ENCODE measurements around a stretch of chr7.

- RRBS, result no CpG with 5 or more reads among the region's 25 CpGs
Measured at GRCh38 chr7:101944143-101945324, 127.1 kb downstream of the CUX1 start.

DNA sequence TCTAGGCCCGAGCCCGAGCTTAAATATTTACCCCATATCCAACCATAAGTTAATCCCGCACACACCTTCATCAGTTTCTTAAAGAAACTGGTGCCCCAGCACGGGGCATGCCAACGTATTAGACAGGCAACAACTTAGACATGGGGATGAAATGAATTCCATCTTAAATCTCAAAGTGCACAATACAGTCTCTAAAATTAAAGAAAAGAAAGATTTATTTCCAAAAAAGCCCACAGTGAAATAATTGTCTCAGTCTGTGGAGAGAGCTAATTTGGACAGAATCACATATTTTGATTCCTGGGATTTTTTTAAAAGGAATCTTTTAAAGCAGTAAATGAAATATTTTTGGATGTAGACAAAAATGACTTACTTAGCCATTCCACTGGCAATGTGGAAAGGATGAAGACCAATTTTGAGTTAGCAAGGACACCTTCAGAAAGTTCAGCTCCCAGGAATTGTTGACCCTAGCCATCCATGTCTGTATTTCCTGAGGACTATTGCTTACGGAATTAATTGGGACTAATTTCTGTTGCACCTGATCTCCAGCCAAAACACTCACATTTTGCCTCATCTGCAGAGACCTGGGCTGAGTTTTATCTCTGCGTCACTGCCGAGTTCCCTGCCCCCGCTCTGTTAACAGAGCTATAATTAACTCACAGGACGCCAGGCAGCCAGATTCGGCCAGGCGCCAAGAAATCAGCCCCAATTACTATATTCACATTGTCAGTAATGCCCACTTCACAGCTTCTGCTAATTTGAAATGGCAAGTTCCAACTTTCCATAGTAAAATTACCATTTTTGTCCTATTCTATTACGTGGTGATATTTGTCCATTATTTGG lies 130.2 kb downstream of the CUX1 start:
- RRBS, result no CpG with 5 or more reads among the region's 13 CpGs

- RRBS, result no CpG with 5 or more reads among the region's 17 CpGs
Measured at GRCh38 chr7:102093462-102094089, 193.1 kb upstream of the SH2B2 start.

- RRBS, result no CpG with 5 or more reads among the region's 13 CpGs
Measured at GRCh38 chr7:102170326-102170732, 116.3 kb upstream of the SH2B2 start.

GRCh38 chr7:102299637-102299905 lies 12.9 kb downstream of the SH2B2 start:
- RRBS, result no CpG with 5 or more reads among the region's 2 CpGs

DNA sequence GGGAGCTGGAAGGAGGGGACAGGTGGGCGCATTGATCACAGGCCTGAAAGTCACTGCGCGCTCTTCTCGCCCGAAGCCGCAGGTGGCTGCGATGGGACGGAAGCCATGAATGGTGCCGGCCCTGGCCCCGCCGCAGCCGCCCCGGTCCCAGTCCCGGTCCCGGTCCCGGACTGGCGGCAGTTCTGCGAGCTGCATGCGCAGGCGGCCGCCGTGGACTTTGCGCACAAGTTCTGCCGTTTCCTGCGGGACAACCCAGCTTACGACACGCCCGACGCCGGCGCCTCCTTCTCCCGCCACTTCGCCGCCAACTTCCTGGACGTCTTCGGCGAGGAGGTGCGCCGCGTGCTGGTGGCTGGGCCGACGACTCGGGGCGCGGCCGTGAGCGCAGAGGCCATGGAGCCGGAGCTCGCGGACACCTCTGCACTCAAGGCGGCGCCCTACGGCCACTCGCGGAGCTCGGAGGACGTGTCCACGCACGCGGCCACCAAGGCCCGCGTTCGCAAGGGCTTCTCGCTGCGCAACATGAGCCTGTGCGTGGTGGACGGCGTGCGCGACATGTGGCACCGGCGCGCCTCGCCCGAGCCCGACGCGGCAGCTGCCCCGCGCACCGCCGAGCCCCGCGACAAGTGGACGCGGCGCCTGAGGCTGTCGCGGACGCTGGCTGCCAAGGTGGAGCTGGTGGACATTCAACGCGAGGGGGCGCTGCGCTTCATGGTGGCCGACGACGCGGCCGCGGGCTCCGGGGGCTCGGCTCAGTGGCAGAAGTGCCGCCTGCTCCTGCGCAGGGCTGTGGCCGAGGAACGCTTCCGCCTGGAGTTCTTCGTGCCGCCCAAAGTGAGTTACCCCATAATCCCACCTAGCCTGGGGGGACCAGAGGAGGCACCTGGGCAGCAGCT lies 14.0 kb downstream of the SH2B2 start:
- RRBS, result 66% methylated on average over 6 of the region's 109 CpGs

DNA sequence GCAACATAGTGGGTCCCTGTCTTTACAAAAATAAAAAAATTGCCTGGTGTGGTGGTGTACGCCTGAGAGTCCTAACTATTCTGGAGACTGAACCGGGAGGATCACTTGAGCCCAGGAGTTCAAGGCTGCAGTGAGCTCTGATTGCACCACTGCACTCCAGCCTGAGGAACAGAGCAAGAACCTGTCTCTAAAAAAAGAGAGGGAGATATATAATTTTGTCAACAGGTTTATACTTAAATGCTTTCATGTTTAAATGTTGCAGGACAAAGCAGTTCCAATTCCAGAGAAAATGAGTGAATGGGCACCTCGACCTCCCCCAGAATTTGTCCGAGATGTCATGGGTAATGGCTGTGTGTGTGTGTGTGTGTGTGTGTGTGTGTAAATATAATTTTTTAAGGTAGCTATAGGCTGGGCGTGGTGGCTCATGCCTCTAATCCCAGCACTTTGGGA lies 1.2 kb downstream of the PRKRIP1 start:
- RRBS, result no CpG with 5 or more reads among the region's 5 CpGs

- RRBS, result no CpG with 5 or more reads among the region's 11 CpGs
Measured at GRCh38 chr7:102440047-102440588, 6.7 kb downstream of the ORAI2 start.

GRCh38 chr7:102469211-102470102 lies 4.7 kb downstream of the LRWD1 start:
- RRBS, result no CpG with 5 or more reads among the region's 30 CpGs

DNA sequence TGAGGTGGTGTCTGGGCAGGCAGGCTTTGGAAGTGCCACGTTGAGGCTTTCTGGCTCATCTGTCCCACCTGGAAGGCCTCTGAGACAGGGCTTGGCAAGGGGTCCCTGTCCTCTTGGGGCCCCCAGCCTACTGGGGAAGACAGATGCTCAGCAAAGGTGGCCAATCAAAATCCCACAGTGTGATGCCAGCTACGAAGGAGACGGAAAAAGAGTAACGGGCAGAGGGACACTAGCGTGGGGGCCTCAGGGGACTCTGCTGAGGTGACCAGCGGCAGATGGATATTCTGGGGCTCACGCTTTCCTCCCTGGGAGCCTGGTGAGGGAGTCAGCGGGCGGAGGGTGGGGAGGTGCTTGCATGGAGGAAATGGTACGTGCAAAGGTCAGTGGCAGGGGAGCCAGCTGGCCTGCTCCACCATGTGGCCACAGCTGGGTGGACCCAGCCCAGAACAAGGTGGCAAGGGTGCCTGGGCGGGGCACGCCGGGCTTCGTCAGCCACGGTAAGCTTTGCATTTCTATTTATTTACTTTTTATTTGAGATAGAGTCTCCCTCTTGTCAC lies 5.5 kb downstream of the LRWD1 start:
- RRBS, result no CpG with 5 or more reads among the region's 15 CpGs

- RRBS, result no CpG with 5 or more reads among the region's 8 CpGs
Measured at GRCh38 chr7:102612058-102612336, 4.6 kb downstream of the RASA4 start.

GRCh38 chr7:102883073-102883513 lies 29.7 kb upstream of the LRRC17 start:
- RRBS, result no CpG with 5 or more reads among the region's 1 CpG

DNA sequence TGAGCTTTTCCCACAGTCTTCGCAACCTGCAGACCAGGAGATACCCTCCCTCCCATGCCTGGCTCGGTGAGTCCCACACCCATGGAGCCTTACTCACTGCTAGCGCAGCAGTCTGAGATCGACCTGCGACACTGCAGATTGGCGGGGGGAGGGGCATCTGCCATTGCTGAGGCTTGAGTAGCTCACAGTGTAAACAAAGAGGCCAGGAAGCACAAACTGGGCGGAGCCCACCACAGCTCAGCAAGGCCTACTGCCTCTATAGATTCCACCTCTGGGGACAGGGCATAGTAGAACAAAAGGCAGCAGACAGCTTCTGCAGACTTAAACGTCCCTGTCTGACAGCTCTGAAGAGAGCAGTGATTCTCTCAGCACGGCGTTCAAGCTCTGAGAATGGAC lies 36.8 kb upstream of the ARMC10 start:
- RRBS, result no CpG with 5 or more reads among the region's 10 CpGs

- RRBS, result no CpG with 5 or more reads among the region's 6 CpGs
Measured at GRCh38 chr7:103122884-103123647, 25.8 kb downstream of the NAPEPLD start.

GRCh38 chr7:103155605-103156037 lies 6.7 kb upstream of the NAPEPLD start:
- RRBS, result no CpG with 5 or more reads among the region's 6 CpGs

GRCh38 chr7:103988793-103989470 lies 526 bp downstream of the RELN start:
- RRBS, result 5% methylated on average over 20 of the region's 59 CpGs

DNA sequence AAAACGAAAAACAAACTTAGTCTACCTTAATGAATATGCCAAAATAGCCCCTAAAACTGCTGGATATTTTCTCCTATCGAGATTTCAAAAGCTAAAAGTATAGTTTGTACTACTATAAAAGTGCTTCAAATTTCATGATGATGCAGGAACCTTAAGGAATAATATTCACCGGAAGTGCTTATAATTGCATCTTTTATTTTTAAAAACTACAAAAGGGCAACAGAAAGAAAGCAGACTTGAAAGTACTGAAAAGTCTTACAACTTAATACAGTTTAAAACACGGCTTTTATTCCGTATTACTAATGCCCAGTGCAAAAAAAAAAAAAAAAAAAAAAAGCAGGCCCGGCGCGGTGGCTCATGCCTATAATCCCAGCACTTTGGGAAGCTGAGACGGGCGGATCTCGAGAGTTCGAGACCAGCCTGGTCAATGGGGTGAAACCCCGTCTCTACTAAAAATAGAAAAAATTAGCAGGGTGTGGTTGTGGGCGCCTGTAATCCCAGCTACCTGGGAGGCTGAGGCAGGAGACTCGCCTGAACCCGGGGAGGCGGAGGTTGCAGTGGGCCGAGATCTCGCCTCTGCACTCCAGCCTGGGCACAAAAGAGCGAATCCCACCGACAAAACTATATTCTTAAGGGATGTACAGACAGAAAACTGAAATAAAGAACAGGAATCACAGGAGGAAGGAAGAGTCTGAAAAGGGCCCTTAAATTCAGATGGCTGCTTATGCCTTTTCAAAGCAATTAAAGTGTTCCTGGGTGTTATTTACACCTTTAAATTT lies 2.3 kb upstream of the KMT2E start:
- RRBS, result no CpG with 5 or more reads among the region's 21 CpGs

GRCh38 chr7:105048872-105049160 lies 34.8 kb downstream of the KMT2E start:
- RRBS, result no CpG with 5 or more reads among the region's 1 CpG

DNA sequence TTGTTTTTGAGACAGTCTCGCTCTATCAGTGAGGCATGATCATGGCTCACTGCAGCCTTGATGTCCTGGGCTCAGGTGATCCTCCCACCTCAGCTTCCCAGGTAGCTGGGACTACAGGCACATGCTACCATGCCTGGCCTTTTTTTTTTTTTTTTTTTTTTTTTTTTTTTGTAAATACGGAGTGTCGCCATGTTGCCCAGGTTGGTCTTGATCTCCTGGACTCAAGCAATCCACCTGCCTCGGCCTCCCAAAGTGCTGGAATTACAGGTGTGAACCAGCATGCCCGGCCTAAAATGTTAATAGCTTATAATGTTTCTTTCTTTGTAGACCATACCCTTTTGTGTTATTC lies 64.5 kb downstream of the KMT2E start:
- RRBS, result no CpG with 5 or more reads among the region's 5 CpGs

GRCh38 chr7:105639664-105640534 lies 58.6 kb upstream of the EFCAB10 start:
- RRBS, result no CpG with 5 or more reads among the region's 19 CpGs

Data from AG09309 (cell line).